Monocyte (primary cell): ENCODE data around the genes OR4M2B and SNRPN.

- PRO-cap, 2 experiments, result no peak in any of the 2 experiments
Observed at GRCh38 chr15:20642578-20642928, 101.0 kb upstream of the GOLGA6L6 start.

DNA sequence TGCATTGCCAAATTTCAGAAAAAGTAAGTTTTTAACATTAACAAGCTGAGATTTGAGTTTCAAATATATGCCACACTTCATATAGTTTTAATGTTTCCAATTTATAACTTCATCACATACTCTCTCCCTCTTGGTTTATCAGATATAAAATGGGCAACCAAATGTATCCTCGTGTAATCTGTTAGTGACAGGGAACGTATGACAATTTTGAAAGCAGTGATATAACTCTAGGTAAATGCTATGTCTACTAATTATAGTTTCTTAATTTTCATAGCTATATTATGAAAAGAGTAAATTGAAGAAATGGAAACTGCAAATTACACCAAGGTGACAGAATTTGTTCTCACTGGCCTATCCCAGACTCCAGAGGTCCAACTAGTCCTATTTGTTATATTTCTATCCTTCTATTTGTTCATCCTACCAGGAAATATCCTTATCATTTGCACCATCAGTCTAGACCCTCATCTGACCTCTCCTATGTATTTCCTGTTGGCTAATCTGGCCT is at the start of gene OR4M2B:
OR4M2B (plus strand) TSS at position 206 of the 505 bp plus-strand sequence.
- PRO-cap, 2 experiments, result no peak in any of the 2 experiments

GRCh38 chr15:22238314-22238997 is 144.1 kb downstream of the OR4N4 start:
- PRO-cap, 2 experiments, result no peak in any of the 2 experiments

DNA sequence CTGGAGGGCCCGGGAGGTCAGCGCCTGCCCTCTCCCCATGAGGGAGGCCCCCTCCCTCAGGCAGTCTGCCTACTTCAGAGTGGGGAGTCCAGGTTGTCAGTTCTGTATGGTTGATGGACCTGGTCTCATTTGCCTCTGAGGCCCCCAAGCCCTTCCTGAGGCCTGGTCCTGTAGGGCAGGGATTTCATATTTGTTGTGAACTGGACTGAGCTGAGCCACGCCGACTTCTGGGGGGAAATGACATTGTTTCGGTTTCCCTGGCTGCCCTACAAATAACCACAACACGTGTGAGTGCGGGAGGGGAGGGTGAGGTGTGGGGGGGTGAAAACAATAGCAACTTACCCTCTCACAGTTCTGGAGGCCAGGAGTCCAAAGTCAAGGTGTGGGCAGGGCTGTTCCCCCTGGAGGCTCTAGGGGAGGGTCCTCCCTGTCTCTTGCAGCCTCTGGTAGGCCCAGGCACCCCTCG is 160.3 kb downstream of the OR4N4 start:
- PRO-cap, 2 experiments, result peak in 2 of 2 experiments; most common minus-strand start position 229 of the sequence (in 2)

GRCh38 chr15:23399186-23399421 is 44.6 kb downstream of the GOLGA8S start:
- PRO-cap, 2 experiments, result no peak in any of the 2 experiments

DNA sequence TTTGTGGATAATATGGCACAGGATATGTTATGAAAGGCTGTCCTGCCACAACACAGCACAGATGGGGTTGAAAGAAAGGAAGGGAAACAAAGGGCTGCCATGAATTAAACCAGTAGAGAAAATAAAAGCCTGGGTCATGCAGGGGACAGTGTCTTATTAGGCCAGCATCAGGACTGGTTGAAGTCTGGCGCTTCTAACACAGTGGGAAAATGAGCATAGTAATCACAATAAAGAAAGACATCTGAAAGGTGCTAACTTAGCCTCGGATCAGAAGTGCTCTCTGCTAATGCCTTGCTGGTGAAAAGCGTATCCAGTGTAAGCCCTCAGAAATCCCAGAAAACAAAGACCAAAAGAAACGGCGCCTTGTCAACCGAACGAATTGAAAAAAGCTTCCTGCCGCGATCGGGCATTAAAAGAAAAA is 636 bp upstream of the MKRN3 start:
- PRO-cap, 2 experiments, result no peak in any of the 2 experiments

DNA sequence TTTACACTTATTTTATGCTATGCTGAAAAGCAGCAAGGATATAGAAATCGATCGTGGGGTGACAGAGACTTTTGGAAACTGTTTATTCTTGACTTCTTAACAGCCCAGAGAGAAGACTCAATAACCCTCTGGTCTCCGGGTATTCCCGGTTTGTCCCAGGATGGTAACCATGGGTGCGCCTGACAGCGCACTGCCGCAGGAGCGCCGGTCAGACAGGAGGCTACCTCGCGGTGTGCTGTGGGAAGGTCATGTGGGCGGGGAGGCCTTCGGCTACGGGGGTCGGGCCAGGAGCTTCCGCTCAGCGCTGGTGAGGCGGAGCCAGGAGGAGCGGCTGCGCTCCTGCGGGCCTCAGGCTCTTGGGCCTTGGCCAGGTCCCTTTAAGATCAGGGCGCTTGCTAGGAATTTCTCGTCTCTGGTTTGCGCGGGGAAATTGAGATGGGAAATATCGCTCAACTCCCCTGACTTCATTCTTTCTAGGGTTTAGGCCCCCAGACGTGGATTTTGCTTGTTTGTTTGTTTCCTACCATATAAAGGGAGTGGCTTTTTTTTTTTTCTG is 182.3 kb upstream of the NDN start:
- PRO-cap, 2 experiments, result no peak in any of the 2 experiments

DNA sequence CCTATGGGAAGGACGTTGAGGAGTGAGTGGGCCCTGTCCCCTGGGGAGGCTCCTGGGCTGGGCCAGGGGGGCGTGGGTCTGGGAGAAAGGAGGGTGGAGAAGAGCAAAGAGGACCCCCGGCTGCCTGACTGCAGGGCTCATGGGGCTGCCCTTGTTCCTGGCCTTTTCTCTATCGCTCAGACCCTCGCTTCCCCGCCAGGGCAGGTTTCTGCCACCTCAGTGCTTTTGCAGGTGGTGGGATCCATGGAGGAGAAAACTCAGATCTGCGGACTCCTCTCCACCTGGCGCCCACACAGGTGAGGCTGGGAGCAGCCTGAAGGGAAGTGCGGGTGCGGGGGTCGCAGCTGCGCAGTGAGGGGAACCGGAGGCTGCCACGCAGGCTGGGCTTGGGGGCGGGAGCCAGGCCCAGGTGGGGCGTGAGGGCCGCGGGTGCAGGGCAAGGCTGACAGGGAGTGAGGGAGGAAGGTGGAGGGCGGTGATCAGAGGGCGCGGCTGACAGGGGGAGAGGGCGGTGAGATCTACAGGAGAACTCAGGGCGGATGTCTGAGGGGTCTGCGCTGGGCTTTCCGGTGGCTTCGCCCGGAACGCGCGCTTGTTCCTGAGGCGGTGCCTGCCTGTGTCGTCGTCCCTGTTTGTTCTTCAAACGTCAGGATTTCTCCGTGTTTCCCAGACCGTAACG is 248.7 kb upstream of the NPAP1 start:
- PRO-cap, 2 experiments, result no peak in any of the 2 experiments

- PRO-cap, 2 experiments, result peak in 2 of 2 experiments; most common plus-strand start chr15:24954989 (in 2); most common minus-strand start chr15:24954855 (in 1)
Observed at GRCh38 chr15:24954543-24955490, at the start of gene SNRPN. TSS of gene SNRPN (plus strand) at chr15:24954987.

DNA sequence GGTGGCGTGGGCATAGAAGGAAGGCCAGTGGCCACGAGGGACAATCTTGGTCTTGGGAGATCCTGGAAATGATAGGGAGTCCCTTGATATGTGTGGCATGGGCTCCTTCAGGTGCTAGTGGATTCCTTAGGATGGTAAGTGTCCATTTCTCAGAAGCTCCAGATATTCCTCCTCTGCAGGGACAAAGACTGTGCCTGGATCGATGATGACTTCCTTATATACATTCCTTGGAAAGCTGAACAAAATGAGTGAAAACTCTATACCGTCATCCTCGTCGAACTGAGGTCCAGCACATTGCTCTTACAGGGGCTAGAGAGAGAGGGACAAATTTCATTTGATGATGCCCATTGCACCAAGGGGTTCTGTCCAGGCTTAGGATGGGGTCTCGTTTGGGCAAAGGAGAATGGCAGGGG is 130.4 kb downstream of the SNRPN start:
- PRO-cap, 2 experiments, result no peak in any of the 2 experiments

DNA sequence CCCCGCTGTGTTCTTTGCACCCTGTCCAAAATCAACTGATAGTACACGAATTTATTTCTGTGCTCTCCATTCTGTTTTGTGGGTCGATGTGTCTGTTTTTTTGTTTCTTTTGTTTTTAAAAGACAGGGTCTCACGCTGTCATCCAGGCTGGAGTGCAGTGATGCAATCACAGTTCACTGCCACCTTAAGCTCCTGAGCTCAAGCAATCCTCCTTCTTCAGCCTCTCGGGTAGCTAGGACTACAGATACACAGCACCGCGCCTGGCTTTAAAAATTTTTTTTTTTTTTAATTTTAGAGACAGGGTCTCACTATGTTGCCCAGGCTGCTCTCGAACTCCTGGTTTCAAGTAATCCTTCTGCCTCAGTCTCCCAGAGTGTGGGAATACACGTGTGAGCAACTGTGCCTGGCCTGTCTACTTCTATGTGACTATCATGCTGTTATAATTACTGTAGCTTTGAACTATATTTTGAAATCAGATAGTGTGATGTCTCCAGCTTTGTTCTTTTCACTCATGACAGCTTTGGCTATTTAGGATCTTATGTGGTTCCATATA is 39.3 kb downstream of the UBE3A start:
- PRO-cap, 2 experiments, result no peak in any of the 2 experiments

DNA sequence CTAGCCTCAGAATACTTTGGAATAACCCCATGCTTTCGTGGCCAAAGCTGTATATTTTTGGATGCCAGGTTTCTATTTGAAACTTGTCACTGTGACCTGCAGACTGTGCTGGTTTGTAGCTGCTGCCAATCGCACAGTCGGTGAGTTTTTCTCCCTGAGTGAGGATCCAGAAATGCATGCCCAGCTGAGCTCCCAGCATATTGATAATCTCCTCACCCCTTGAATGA is 130.0 kb upstream of the UBE3A start:
- PRO-cap, 2 experiments, result no peak in any of the 2 experiments

- PRO-cap, 2 experiments, result no peak in any of the 2 experiments
Observed at GRCh38 chr15:25804014-25804942, 58.8 kb downstream of the ATP10A start.

DNA sequence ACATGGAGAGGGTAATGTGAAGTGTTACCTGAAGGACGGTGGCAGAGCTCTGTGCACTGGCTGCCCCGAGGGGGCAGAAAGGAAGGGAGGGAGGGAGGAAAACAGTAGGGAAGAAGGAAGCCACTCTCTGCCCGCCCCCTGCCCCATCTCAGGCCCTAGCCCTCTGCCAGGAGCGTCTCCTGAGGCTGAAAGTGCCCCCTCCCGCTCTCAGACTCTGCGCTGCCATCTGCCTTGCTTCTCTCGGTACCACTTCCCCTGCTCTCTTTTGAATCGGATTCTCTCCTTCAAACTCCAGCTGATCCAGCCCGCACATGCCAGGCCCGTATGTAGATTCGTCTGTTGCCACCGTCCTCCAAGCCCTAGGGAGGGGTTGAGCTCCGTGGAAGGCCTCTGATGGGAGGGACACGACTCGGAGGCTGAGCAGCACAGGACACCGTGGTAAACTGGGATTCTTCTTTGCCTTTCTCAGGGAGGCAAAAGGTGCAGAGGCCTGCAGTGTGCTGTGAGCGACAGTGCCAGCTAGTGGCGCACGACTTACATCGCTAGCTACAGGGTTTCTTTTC is 70.6 kb upstream of the ATP10A start:
- PRO-cap, 2 experiments, result no peak in any of the 2 experiments

GRCh38 chr15:26050926-26051462 is 187.9 kb upstream of the ATP10A start:
- PRO-cap, 2 experiments, result no peak in any of the 2 experiments

- PRO-cap, 2 experiments, result no peak in any of the 2 experiments
Observed at GRCh38 chr15:27043614-27044303, 72.8 kb downstream of the GABRG3 start.

DNA sequence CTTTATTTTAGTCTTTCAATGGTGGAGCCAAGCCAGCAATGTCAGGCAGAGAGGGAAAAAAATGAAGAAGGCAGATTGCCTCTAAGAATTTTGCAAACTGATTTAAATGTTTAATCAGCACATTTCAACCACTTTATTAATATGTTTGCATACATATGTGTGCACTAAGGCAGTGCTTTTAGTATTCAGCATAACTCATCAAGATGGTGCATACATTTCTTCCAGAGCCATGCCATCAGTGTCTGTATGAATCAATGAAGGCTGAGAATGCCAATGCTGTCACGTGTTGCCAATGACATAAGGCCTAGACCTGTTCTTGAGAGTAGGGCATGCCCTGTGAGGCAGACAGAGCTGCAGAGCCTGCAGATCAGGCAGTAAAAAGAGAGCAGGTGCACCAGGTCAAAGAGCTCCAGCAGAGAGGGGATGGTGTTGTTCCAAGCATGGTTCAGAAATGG is 508.5 kb downstream of the GABRG3 start:
- PRO-cap, 2 experiments, result no peak in any of the 2 experiments

- PRO-cap, 2 experiments, result no peak in any of the 2 experiments
Observed at GRCh38 chr15:28299250-28299633, 22.7 kb downstream of the HERC2 start.

- PRO-cap, 2 experiments, result no peak in any of the 2 experiments
Observed at GRCh38 chr15:28973991-28974670, 88.4 kb downstream of the APBA2 start.

- PRO-cap, 2 experiments, result no peak in any of the 2 experiments
Observed at GRCh38 chr15:29267648-29268098, 1.9 kb downstream of the NSMCE3 start.